H7 (cell line): ENCODE measurements around a stretch of chr7.

DNA sequence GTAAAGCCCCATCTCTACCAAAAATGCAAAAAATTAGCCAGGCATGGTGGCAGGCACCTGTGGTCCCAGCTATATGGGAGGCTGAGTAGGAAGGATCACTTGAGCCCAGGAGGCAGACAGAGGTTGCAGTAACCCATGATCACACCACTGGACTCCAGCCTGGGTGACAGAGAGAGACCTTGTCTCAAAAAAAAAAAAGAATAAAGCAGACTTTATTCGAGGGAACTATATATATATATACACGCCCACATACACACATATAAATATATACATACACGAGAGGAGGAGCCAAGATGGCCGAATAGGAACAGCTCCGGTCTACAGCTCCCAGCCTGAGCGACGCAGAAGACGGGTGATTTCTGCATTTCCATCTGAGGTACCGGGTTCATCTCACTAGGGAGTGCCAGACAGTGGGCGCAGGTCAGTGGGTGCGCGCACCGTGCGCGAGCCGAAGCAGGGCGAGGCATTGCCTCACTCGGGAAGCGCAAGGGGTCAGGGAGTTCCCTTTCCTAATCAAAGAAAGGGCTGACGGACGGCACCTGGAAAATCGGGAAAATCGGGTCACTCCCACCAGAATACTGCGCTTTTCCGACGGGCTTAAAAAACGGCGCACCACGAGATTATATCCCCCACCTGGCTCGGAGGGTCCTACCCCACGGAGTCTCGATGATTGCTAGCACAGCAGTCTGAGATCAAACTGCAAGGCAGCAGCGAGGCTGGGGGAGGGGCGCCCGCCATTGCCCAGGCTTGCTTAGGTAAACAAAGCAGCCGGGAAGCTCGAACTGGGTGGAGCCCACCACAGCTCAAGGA lies 25.7 kb downstream of the LSM5 start:
- RAMPAGE, long total RNA = no peak

- RAMPAGE, long total RNA = no peak
Observed at GRCh38 chr7:32495771-32496626, 710 bp downstream of the AVL9 start.

GRCh38 chr7:32670548-32670887 lies 175.2 kb downstream of the AVL9 start:
- RAMPAGE, long total RNA = no peak

GRCh38 chr7:32677692-32677987 lies 182.4 kb downstream of the AVL9 start:
- RAMPAGE, long total RNA = no peak

DNA sequence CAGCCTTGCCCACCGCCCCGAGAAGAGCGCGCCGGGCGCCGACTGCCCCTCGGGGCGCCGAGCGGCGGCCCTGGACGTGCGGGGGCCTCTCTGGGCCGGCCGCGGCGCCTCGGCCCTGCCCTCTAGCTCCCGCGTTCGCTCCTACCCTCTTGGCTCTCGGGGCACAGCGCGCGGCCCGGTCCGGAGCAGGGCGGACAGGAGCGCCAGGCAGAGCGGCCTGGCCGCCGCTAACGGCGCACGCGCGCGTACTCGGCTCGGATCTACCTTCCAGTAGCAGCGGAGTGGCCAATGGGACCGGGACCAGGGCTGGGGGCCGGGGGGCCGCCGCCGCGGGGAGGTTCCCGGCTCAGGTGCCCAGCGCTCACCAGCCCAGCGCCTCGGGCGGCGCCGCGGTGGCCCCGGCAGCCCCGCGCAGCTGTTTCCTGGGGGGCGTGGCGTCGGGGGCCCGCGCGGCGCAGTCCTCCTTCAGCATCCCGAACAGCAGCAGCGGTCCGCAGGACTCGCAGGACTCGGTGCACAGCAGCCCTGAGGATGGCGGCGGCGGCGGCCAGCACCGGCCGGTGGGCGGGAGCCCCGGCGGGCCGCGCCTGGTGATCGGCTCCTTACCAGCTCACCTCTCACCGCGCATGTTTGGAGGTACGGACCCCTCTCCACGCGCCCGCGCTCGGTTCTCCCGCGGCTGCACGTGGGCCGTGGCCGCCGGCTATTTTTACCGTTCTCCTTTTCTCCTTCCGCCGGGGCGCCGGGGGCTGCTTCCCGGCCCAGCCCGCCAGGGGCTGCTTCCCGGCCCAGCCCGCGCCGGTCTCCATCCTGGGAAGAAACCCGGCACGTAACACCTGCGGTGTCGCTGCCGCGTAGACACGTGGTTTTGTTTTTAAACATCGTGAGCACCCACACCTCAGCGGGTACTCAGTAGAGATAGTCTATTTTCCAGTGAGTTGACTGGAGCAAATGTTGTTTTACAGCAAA lies 162.9 kb downstream of the KBTBD2 start:
- RAMPAGE, long total RNA = no peak

GRCh38 chr7:32863749-32864298 lies 27.7 kb downstream of the KBTBD2 start:
- RAMPAGE, long total RNA = no peak

- RAMPAGE, long total RNA = no peak
Observed at GRCh38 chr7:32866868-32867627, 24.5 kb downstream of the KBTBD2 start.

- RAMPAGE, long total RNA = no peak
Observed at GRCh38 chr7:32942246-32942800, 14.9 kb upstream of the FKBP9 start.

DNA sequence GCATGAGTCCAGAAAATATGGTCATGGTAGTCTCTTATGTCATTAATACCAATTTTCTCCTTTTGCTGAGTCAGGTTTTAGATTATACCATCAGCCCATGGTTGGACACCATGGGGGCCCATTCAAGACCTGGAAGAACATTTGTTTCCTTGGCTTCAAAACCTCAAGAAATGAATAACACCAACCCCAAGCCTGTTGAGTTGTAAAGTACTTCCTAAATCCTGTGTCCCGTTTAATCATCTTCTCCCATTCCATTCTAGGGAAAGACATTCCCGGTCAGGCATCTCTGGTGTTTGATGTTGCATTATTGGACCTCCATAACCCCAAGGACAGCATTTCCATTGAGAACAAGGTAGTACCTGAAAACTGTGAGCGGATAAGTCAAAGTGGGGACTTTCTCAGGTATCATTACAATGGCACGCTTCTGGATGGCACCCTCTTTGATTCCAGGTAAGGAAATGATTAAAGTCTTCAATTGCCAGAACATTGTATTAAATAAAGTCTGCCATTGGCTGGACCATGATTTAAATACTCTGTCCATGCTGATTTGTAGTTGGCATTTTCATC lies 22.9 kb downstream of the FKBP9 start:
- RAMPAGE, long total RNA = no peak

GRCh38 chr7:32992943-32993209 lies 35.6 kb downstream of the FKBP9 start:
- RAMPAGE, long total RNA = no peak

GRCh38 chr7:33630683-33631157 lies 274.6 kb upstream of the BMPER start:
- RAMPAGE, long total RNA = no peak

- RAMPAGE, long total RNA = no peak
Observed at GRCh38 chr7:33711379-33712165, 193.8 kb upstream of the BMPER start.

- RAMPAGE, long total RNA = no peak
Observed at GRCh38 chr7:35038028-35038333, 696 bp upstream of the DPY19L1 start.

DNA sequence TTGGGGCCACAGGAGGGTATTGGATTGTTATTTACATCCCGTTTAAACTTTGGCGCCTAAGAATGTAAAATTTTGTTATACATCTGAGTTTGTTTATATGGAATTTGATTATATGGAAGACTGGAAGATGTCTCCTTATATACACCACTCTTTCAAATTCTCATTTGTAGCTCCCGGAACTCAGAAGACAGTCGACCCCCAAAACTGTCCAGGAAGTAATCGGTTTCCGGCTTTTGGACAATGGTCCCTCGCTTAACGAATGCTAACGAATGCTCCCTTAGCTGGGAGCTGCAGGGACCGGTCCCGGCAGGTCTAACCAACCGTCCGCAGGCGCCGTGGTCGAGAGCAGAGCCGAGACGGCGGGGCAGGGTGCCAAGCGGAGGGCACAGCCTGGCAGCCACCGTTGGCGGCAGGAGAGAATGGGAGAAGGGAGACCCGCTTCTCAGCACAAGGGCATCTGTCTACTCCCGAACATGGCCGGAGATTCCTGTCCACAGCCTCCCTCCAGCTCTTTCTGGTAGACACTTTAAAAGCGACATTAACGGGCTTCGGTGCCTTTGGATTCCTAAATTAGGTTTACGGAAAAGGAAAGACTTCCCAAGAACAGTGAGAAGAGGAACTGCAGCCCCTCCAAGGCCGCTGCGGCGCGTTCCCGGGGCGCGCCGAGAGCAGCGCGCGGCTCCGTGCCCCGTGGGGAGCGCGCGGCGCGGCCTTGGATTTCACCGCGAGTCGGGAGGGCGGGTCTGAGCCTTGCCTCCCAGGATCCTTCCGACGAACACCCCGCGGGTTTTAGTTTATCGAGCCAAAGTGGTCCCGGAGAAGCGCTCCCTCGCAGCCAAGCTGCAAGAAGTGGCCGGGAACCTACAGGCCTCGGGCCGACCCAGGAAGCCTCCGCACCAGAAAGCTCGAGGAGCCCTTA lies 3.5 kb upstream of the TBX20 start:
- RAMPAGE, long total RNA = no peak

GRCh38 chr7:35258010-35258483 lies 4.1 kb upstream of the TBX20 start:
- RAMPAGE, long total RNA = no peak

GRCh38 chr7:35690454-35691021 lies 4.4 kb downstream of the HERPUD2 start:
- RAMPAGE, long total RNA = no peak

- RAMPAGE, long total RNA = no peak
Observed at GRCh38 chr7:35716199-35716897, 21.4 kb upstream of the HERPUD2 start.

DNA sequence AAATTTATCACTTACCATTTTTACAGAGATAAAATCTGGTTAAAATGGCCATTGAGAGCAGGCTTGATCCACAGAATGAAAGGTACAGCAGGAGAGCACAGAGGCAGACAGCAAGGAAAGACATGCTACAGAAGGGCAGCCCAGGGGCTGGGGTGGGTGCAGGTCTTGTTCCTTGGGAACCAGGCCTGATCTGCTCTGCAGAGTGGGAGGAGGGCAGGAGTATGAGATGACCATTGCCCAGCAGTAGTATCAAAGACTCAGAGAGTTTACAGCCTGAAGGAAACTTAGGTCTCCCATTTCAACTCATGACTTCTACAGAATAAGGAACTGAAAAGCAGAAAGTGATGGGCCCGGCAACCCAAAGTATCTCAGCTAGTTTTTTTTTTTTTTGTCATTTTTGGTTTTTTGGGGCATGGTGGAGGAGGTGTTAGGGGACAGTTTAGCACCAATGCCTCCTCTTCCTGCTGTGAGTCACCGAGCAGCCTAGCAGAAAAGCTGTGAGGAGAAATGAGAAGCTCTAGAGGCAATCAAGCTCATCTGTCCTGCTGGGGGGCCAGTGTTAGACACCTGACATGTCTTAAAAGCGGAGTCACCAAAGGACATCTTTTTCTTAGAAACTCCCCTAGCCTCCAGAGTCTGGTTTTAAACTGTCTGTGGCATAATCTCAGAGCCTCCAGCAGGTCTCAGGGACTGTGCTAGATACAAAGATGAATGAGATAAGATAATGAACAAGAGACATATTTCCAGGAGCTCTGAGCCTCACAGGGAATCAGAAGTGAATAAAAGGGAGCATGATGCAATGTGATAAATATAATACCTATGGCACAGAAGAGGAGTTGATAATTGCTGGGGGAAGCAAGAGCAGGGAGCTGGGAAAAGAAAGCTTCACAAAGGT lies 34.3 kb upstream of the HERPUD2 start:
- RAMPAGE, long total RNA = no peak

GRCh38 chr7:35884770-35885179 lies 83.9 kb downstream of the SEPTIN7 start:
- RAMPAGE, long total RNA = no peak

DNA sequence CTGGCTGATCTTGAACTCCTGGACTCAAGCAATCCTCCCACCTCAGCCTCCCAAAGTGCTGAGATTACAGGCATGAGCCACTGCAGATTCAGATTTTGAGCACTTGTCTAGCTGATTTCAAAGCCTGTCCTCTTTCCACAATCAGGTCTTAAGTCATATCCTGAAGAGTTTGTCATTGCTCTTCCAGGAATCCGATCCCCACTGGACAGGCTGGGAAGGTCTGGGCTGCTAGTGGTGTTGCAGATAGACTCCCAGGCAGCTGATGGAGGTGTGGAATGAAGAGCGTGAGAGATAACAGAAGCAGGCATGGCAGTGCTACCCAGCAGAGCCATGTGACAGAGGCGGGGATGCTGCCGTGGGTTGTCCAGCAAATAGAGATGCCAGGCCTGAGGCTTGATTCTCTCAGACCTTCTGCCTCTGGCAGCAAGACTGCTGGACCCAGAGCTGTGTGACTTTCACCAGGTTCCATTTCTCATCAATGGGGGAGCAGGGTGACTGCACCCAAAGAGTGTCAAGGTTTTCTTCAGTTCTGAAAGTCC lies 116.5 kb upstream of the EEPD1 start:
- RAMPAGE, long total RNA = no peak